Airway epithelial cell (primary cell): Measurements from ENCODE around the genes PNPLA8, IFRD1 and TMEM168.

GRCh38 chr7:108525981-108526605 lies at the start of gene PNPLA8:
Gene PNPLA8 (minus strand): TSS chr7:108526135.
- RAMPAGE, long total RNA: start-site peak on the minus strand at chr7:108526069-108526138, 224 and 26 reads in 2 replicates

DNA sequence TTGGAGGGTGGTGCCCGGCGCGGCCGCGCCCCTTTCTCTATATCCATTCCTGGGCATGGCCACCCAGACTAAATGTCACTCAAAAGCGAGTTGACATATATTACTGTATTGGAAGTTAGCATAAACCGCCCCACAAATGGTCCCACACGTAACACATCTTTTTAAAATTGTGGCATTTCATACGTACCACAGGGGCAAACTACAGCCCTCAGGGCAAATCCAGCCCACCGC lies 586 bp upstream of the PNPLA8 start:
- RAMPAGE, long total RNA: no peak

DNA sequence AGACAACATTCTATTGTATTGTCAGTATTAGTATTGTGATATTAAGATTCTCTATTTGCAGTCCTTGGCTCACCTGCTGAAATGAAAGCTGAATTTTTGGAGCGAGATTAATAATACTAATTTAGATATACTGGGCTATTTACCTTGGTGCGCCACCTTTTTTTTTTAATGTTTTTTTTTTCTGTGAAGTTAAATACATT lies 1.4 kb downstream of the DNAJB9 start:
- RAMPAGE, long total RNA: no peak

DNA sequence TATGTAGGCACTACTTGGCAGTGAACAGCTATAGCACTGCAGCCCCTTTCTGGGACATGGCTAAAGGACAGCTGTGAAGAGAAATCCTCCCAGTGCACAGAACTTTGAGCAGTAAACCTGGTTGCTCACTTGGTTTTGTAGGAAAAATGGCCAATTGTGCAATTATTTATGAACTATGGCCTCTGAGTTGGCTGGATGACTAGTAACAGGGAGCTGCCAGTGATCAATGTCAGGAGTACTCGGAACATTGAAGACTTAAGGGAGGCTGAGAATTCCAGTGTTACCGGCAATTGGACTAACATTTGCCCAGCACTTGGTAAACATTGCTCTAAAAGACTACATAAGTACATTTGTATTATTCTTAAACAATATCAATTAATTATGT lies 1006.5 kb upstream of the LRRN3 start:
- RAMPAGE, long total RNA: no peak

DNA sequence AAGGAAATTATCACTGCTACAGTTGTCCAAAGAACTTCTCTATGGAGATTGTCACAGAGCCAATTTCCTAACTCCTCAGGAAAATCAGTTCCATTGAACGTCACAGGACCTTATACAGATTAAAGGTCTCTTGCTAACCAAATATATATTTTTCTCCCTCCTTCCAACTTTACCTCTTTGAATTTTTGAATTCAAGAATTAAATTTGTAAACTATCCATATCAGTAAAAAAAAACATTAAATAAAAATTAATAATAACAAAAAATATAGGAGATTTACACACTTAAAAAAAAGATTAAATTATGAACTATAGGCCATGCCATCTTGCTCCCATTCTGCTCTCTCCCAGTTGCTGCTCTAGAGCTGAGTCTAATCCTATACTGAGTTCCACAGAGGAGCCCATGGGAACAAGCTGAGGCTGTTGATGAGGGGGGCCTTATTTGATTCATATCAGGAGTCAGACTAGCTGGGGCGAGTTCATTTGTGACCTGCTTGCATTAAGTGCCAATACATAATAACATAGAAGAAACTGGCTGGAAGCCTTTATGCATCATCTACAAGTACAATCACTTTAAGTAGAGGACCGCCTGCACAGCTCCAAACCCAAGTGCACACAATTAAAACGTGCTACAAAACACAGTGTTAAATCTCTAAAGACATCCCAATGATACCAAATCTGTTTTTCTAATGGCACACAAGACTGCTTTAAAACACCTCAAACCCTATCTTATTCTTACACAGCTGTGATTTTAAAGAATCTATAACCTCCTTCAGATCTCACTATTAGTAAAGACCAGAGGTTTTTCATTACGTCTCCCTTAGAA lies 114.7 kb downstream of the LRRN3 start:
- RAMPAGE, long total RNA: no peak

GRCh38 chr7:111226160-111226560 lies 135.2 kb downstream of the LRRN3 start:
- RAMPAGE, long total RNA: no peak

GRCh38 chr7:111873967-111874380 lies 311.7 kb upstream of the IMMP2L start:
- RAMPAGE, long total RNA: no peak

GRCh38 chr7:111954427-111955158 lies 251.6 kb downstream of the DOCK4 start:
- RAMPAGE, long total RNA: no peak

DNA sequence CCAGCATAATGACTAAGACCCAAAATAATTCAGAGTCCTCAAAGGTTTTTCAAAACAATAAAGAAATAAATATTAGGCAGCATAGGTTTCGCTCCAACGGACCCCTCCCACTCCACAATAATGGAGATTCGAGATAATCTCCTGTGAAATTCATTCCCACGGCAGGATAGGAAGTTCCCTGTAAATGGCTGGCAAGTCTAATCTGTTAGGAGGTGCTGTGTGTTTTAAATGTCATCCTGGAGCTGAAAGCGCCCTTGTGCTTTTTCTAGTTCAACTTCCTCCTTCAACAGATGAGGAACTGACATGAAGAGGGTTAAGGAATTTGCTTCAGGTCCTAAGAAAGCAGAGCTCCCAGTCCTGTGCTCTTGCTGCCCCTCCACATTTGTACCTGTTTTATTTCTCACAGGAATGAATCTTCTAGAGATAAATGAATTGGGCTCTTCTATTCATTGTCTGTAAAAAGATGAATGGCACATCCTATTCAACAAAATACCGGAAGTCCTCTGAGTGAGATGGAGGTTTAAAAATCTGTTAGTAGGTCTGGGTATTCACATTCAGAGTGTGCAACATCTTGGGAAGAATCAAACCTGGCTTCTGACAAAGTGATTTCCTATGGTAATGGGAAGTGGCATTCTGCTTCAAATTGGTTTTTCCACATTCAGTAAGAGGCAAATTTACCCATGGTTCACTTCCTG lies 218.6 kb downstream of the DOCK4 start:
- RAMPAGE, long total RNA: no peak

DNA sequence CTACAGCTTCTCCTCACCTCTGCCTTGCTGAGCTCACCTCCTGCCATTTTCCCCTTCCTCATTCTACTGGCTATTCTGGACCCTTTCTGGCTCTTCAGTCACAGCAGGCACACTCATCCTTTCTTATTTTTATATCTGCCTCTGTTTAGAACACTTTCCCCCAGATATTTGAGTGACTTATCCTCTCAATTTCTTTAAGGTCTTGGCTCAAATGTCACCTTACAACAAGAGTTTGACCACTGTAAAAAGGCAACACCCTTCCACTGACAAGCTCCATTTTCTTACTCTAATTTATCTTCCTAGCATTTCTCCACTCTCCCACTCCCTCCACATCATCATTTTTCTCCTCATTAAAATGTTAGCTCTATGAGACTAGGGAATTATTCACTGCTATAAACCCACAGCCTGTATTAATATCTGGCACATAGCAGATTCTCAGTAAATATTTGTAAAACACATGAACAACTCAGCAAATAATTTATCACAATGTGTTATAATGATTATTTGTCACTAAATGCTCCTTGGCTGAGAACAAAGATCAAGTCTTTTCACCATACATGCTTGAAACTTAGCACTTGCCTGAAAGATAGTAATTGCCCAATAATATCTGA lies 161.0 kb downstream of the DOCK4 start:
- RAMPAGE, long total RNA: no peak

GRCh38 chr7:112148894-112149564 lies 57.2 kb downstream of the DOCK4 start:
- RAMPAGE, long total RNA: no peak

DNA sequence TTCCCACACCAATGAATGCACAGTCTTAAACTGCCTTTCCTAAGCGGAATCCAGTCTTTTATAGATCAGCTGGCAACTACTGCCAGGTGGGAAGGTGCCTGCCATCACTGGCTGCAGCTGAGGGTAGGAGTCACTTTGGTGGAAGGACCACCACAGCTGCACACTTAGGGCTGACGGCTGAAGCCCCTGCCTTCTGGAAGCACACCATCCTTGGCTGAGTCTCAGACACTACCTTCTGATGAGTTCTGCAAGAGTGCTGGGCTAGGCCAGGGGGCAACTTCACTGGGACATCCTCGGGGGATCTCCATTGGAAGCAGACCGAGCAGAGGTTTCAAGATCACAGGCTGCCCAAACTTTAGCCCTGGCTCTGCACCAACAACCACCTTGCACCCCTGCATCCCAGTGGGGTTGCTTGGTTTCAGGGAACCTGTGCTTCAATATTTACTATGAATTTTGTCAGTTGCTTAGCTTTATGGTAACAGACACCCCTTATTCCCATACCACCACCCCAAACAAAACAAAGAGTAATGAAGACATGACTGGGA lies 20.3 kb downstream of the DOCK4 start:
- RAMPAGE, long total RNA: no peak

- RAMPAGE, long total RNA: no peak
These were observed 10.2 kb downstream of the DOCK4 start for GRCh38 chr7:112195854-112196584.

DNA sequence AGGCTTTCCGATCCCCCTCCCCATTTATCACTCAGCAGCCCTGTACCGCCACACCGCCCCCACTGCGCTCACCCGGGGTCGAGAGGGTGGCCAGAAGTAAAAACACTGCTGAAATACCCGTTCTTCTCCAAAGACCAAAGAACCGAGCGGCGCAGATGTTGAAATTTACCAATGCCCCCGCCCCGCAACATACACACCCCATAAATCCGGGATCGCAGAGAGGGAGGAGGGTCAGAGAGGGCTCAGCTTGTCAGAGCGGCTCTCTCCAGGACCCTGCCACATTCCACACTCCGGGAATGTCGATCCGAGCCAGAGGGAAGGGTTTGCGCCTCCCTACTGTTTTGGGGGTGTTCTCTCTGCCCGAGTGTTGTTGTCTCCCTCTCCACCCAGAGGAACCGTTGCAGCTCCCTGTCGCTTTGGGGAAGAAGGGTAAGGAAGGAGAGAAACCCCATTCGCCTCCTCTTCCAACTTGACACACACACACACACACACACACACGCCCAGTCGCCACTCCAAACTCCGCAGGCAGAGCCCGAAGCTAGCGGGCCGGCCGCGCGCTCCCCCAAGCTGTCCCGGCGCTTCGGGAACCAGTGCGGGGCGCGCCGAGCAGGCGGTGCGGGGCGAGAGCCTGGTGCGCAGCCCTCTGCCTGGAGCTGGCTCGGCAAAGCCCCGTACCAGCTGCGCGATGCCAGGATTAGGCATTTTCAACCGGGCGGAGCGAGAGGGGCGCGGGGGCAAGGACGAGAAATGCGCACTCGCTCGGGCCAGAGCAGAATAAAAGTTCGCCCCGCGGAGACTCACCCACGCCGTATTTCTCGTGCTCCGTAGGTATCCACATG lies 679 bp downstream of the DOCK4 start:
- RAMPAGE, long total RNA: no peak

DNA sequence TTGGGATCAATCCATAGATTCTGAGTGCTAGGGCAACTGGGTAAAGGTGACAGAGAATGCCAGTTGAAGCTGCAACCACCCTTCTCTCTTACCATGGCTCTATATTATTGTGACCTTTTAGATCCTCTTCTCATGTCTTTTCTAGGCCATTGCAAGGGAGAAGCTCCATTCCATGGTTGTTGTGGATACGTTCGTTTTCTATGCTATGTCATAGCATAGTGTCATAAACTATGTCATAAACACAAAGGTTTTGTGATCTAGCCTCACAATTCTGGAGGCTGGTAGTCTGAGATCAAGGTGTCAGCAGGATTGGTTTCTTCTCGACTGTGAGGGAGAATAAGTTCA lies 38.7 kb downstream of the ZNF277 start:
- RAMPAGE, long total RNA: no peak

DNA sequence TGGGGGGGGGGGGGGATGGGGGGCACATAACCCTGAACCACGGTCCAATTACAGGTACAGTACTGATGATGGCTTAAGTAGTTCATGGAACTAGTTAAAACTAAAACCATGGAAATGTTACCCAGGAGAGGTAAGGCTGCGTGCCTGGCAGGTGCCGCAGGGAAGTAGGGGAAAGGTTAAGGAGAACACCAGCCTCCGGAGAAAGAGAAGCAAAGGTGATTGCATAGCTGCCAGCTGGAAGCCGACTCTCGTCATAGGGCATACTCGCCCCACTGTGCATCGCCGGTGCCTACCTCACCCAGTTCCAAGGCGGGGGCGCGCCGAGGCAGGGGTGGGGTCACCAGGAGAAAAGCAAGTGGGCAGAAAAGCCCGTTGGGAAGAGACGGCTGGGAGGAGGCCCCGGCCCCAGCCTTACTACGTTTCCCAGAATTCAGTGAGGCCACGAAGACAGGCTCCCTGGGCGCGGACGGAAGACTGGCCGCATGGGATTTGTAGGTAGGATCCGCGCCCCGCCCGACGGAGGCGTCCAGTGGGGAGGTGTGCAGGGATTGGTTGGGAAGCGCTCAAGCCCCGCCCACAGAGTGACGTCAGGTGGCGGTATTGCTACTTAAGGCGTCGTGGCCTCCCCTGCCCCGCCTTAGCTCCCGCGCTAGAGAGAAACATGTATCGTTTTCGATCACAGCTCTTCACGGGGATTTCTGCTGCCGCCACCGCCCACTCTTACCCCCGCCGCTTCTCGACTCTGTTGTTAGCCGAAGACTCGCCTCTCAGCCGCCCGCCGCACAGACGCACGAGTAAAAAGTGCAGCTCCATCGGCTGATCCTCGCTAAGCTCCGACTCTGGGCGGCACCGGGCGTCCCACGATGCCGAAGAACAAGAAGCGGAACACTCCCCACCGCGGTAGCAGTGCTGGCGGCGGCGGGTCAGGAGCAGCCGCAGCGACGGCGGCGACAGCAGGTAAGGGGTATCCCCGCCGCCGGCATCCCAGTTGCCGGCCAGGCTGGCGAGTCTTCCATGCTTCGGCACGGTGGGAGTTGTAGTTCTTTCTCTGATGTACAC lies at the start of gene IFRD1:
Gene IFRD1 (plus strand): TSS at position 635 of the 1,059 bp plus-strand sequence.
- RAMPAGE, long total RNA: no peak

GRCh38 chr7:112451740-112452545 lies 1.7 kb downstream of the IFRD1 start:
- RAMPAGE, long total RNA: no peak

DNA sequence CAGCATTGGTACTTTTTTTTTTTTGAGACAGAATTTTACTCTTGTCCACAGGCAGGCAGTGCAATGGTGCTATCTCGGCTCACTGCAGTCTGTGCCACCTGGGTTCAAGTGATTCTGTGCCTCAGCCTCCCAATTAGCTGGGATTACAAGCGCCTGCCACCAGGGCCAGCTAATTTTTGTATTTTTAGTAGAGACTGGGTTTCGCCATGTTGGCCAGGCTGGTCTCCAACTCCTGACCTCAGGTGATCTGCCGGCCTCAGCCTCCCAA lies 3.9 kb downstream of the IFRD1 start:
- RAMPAGE, long total RNA: no peak

GRCh38 chr7:112481734-112482297 lies 1.0 kb downstream of the LSMEM1 start:
- RAMPAGE, long total RNA: no peak

DNA sequence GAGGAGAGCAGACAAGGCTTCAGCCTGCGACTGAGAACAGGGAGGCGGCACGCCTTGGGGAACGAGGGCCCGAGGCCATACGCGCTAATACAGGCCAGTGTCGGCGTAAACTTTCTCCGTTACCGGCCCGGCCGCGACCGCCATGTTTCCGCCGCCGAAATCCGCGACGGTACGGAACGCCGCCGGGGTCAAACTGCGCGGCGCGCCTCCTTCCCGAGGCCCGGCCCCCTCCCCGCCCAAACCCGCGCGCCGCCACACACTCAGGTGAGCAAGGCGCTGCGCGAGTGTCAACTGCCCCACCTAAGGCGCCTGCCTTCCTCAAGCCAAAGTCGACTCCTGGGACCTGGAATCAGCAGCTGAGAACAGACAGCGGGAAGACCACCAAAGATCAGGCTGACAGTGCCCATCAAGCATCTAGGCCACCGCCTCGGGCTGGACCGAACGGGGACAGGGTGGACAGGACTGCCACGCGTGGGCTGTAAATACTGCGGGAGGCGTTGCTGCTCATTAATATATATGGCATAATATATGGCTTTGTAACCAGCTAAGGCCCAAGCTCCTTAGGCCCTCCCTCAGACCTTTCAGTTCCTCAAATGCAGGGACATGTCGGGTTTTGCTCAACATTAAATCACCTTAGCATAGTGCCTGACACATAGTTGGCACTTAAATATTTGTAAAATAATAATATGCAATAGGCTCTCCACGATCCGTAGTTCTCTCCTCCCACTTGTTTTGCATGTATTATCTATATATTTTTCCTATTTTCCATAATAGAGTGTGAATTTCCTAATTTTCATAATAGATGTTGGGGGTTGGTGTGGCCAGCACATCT lies at the start of gene TMEM168:
Gene TMEM168 (minus strand): TSS at position 165 of the 832 bp plus-strand sequence.
- RAMPAGE, long total RNA: no peak